Tibial nerve (tissue), 3 donors: Measurements from ENCODE around the genes ALDH7A1, MEGF10 and ISOC1.

- PRO-cap: no peak
- RAMPAGE, long total RNA, 3 experiments: start-site peak on the plus strand in 2 of 3 experiments, at chr5:126438175-126438859 at its widest, 6 to 10 reads per replicate
These were observed 15.0 kb downstream of the GRAMD2B start for GRCh38 chr5:126437946-126438914.

GRCh38 chr5:126462177-126462572, 39.0 kb downstream of the GRAMD2B start:
- PRO-cap: no peak
- RAMPAGE, long total RNA, 3 experiments: no peak in any of the 3 experiments

DNA sequence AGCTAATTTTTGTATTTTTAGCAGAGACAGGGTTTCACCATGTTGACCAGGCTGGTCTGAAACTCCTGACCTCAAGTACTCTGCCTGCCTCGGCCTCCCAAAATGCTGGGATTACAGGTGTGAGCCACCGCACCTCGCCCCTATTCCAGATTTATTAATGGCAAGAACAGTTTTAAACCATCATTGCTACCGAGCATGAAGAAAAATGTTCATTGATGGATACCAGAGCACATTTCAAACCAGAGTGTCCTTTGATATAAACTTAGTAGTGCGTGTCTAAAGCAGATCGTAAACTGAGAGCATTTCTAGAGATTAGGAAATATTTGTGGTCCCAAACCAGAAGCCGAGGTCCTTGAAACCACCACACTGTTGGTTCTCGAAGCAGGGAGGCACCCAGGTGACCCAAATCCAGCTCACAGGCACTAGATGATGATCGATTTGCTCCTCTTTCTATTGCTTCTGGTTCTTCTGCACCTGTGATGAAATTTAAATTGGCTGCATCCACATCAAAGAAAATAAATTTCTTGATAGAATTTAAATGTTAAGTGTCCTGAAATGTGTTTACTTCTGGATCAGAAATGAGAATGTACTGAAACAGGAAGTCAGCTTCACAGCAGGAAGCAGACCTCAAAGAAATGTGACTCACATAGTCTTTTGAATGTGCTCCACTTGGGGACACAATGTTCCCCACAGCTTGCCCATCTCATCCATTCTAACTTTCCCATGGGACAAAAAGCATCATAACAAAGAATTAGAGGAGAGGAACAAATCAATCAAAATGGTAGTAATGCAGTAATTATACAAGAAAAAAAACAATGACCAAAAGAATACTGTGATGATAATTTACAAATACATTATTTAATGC, 85.5 kb downstream of the GRAMD2B start:
- PRO-cap: no peak
- RAMPAGE, long total RNA, 3 experiments: no peak in any of the 3 experiments

GRCh38 chr5:126587558-126587990, 7.4 kb downstream of the ALDH7A1 start:
- PRO-cap: no peak
- RAMPAGE, long total RNA, 3 experiments: no peak in any of the 3 experiments

DNA sequence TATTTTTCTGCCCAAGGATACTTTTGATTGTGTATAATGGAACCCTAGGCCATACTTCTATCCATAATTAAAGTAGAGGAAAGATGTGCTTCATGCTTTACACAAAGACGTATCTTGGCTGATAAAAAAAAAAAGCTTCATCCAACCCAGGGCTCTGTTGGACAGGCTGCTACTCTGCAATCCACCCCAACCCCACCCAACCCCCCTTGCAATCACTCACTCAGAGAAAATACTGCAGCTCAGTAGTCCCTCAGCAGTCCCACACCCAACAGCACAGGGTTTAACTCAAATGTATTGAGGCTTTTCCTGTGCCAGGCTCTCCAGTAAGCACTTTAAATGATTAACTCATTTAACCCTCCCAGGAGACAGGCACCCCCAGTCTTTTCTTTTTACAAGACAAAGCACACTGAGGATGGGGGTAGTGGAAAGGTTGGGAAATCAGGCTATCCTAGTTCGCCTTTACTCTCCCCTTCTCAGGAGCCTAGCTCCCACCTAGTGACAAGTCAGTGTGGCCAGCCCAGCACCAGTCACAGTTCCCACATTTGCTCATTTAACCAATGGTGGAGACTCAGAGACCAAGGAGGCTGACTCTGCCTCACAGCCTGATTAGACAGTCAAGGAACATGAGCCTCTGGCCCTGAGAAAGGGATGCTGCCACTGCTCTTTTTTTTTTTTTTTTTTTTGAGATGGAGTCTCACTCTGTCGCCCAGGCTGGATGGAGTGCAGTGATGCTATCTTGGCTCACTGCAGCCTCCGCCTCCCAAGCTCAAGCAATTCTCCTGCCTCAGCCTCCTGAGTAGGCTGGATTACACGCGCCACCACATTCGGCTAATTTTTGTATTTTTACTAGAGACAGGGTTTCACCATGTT, 3.5 kb downstream of the ALDH7A1 start:
- PRO-cap: no peak
- RAMPAGE, long total RNA, 3 experiments: no peak in any of the 3 experiments

DNA sequence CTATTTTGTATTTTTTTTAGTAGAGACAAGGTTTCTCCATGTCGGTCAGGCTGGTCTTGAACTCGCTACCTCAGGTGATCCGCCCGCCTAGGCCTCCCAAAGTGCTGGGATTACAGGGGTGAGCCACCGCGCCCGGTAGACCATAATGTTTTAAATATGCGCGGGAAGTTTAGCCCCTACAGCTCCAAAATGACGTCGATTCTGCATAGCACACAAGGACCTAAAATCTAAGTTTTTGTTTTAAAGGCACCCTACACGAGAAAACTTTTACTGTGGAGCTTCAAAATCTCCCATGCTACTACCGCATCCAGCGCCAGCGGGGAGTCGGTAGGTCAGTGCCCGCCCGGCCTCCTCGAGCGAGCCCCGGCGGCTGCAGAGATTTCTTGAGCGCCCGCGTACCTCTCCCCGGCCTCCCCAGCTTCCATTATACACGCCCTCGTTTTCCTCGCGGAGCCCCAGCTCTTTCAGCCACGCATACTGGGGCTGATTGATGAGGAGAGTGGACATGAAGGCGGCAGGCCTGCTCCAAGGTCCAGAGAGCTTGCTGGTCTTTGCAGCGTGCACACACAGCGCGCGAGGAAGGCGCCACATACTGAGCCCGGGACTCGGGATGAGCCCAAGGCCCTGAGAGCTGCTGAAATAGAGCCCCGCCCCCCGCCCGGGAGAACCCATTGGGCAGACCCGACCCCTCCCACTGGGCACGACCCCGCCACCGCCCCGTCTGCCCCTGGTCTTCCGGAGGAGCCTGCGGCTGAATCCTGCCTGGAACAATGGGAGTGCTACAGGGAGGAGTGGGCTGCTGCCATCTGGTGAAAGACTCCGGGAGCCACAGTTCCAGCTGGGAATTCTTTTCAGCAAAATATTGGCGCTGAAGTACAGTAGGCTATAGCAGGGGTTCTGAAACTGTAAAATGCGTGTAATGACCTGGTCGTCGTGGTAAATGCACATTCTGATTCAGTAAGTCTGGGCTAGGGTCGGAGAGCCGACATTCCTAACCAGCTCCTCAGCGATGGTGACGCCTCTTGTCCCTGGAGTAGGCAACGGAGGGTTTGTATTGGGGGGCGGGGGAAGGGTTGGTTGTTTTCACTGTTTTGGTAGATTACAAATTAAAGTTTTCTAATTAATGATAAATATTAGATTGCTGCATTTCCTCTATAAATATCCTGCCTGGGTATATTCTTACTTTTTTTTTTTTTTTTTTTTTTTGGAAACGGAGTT, at the start of gene ALDH7A1:
Gene ALDH7A1, minus strand, starts transcription at position 612 of the 1,218 bp plus-strand sequence.
- PRO-cap: bidirectional peak, plus-strand start at position 763 of the sequence, minus-strand start at position 612 of the sequence
- RAMPAGE, long total RNA, 3 experiments: start-site peak on the minus strand in 3 of 3 experiments, centred at positions 581 to 618 of the sequence, 26 to 84 reads per replicate

GRCh38 chr5:126851840-126852640, 75.1 kb downstream of the LMNB1 start:
- PRO-cap: no peak
- RAMPAGE, long total RNA, 3 experiments: no peak in any of the 3 experiments

DNA sequence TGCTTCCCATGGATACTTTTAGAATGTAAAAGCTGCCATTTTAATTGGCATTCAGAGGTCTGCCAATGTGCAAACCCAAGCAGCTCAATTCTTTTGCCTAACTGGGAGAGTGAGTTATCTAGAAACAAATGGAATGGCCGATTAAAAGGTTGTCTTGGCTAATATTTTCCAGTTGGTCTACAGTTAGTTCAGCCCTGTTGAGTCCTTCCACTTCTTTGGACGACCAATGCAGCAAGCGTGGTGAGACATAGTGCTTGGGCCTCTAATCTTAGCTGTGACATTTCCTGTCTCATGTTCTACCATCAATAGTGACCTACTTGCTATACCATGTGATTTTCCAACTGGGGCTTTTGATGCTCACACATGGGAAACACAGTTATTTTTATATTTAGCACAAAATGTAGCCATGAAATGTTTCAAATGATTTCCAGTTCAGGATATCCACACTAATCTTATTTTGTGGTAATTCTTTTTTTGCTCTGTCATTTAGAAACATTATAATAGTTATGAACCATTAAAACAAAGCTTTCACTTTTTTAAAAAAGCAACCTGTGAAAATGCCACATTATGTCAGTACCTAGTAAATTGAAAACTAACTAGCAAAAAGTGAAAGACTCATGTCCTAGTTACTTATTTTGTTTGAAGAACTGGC, 18.4 kb downstream of the MARCHF3 start:
- PRO-cap: no peak
- RAMPAGE, long total RNA, 3 experiments: no peak in any of the 3 experiments

DNA sequence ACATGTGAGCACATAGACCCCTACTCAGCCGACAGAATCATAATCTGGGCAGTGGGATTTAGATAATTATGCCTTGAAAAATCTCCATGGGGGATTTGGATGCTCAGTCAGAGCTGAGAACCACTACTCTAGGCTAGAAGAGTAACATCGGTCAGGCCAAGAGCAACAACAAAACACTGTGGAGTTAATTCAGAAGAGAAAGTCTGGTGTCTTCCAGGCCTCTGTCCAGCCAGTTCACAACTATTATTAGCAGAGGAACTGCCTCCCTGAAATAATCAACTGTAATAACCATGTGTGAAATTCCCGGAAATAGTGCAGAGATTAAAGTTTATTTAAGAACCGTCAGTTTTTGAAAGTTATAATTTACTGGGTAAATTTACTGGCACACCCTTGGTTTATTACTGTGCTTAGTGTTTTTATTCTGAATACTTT, 8.2 kb upstream of the MARCHF3 start:
- PRO-cap: no peak
- RAMPAGE, long total RNA, 3 experiments: no peak in any of the 3 experiments

GRCh38 chr5:127290451-127290965, at the start of gene MEGF10:
Gene MEGF10, plus strand, starts transcription at chr5:127290796.
- PRO-cap: unidirectional peak, plus-strand start at chr5:127290846
- RAMPAGE, long total RNA, 3 experiments: start-site peak on the plus strand in 2 of 3 experiments, at chr5:127290816-127290844 at its widest, 9 to 30 reads per replicate

DNA sequence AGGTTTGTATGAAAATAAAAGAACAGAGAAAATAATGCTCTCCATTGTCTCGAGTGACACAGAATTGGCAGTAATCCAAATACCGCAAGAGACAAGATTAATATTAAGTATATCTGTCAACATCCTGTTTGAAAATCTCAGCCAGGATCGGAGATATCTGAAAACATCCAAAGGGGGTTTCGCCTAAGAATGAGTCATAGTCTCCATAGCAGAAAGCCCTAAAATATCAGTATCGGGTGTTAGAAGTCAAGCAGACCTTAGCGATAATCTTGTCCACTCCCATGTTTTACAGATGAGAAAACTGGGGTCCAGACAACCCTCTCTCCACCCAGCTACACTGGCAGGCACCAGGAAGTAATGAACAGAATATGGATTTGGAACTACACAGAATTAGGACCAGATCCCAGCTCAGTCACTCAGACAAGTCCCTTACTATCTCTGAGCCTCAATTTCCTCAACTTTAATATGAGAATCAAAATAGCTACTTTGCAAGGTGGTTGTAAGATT, 189.7 kb downstream of the CCDC192 start:
- PRO-cap: no peak
- RAMPAGE, long total RNA, 3 experiments: no peak in any of the 3 experiments

GRCh38 chr5:128017503-128018182, 65.9 kb upstream of the SLC12A2 start:
- PRO-cap: no peak
- RAMPAGE, long total RNA, 3 experiments: start-site peak on the minus strand in 1 of 3 experiments, at chr5:128017626-128017805 at its widest, 10 reads per replicate

- PRO-cap: no peak
- RAMPAGE, long total RNA, 3 experiments: no peak in any of the 3 experiments
These were observed 4.2 kb upstream of the SLC12A2 start for GRCh38 chr5:128079370-128079805.

DNA sequence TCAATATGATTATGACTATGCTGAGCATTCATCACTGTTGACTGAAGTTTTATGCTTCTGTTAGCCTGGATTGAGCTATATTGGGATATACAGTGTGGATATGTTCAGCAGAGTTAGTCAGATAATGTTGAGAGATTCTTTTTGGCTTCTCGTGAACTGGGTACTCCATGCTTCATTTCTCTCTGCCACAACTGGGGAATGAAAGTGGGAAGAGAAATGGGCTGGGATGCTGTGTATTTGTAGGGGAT, 32.3 kb downstream of the SLC12A2 start:
- PRO-cap: no peak
- RAMPAGE, long total RNA, 3 experiments: no peak in any of the 3 experiments

DNA sequence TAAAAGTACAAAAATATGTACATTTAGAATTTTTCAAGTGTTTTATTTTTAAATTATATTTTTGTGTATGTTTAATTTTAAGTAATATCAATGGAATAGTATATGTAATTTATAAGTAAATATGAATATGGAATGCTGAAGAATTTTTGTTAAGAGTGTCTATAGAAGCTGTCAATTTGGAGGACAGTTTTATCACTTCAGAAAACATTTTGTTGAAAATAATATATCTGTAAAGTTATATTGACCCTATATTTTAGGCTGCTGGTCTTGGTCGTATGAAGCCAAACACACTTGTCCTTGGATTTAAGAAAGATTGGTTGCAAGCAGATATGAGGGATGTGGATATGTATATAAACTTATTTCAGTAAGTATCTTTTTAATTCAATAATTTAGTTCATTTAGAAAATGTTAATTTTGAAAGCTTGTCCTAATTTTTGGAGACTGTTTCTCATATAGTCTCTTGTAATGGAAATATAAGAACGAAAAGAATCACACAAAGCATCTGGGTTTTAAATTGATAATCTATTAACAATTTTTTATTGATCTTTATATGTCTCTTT, 84.0 kb downstream of the SLC12A2 start:
- PRO-cap: no peak
- RAMPAGE, long total RNA, 3 experiments: start-site peak on the plus strand in 1 of 3 experiments, centred at position 256 of the sequence, 14 reads per replicate

DNA sequence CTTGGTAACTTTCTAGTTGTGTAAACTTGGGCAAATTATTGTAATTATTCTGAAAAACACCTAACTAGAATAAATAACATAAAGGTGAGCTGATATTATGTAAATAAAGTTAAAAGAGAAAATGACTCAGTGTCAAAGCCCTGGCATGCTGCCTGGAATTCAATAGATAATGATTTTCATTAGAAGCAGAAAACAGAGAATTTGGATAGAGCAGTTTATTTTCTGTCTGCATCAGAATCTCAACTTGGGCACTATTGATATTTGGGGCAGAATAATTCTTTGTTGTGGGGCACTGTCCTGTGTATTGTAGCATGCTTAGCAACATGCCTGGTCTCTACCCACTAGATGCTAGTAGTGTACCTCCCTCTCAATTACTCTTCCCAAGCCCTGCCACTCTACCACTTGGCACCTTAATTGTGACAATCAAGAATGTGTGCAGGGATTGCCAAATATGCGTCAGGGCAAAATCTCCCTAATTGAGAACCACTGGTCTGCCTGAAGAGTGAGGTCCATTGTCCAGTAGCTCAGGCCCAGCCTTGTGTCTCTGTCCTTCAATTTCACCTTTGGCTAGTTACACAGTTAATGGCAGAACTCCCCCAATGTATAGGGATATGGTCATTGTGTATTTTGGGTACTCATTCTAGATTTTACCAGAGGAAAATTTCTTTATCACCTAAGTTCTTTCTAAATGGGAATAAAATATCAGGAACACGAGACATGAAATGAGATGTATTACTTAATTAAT, 44.5 kb upstream of the SLC27A6 start:
- PRO-cap: no peak
- RAMPAGE, long total RNA, 3 experiments: no peak in any of the 3 experiments

GRCh38 chr5:129094638-129095724, at the start of gene ISOC1:
Gene ISOC1, plus strand, starts transcription at chr5:129094749.
- PRO-cap: bidirectional peak, plus-strand start at chr5:129094751, minus-strand start at chr5:129094592
- RAMPAGE, long total RNA, 3 experiments: start-site peak on the plus strand in 2 of 3 experiments, at chr5:129094722-129094760 at its widest, 130 to 155 reads per replicate

- PRO-cap: no peak
- RAMPAGE, long total RNA, 3 experiments: no peak in any of the 3 experiments
These were observed 1.1 kb downstream of the ADAMTS19 start for GRCh38 chr5:129460890-129461825.

DNA sequence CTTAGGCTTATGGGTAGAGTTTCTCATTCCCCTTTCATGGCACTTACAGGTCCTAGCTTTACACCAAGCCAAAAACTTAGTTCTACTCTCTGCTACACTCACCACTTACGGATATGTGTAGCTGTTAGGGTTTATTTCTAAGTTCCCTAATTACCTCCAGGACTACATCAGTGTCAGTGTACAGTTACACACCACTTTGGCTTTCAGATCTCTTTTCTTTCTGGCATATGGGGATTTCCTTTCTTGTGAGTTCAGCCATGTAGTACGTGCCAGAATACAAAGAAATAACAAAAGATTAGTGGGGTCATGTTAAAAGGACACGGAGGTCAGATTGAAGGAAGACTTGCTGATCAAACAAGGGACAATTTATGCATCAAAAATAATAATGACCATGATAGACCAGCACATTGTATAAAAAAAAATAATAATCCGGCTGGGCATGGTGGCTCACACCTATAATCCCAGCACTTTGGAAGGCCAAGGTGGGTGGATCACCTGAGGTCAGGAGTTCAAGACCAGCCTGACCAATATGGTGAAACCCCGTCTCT, 41.8 kb downstream of the LYRM7 start:
- PRO-cap: no peak
- RAMPAGE, long total RNA, 3 experiments: no peak in any of the 3 experiments

DNA sequence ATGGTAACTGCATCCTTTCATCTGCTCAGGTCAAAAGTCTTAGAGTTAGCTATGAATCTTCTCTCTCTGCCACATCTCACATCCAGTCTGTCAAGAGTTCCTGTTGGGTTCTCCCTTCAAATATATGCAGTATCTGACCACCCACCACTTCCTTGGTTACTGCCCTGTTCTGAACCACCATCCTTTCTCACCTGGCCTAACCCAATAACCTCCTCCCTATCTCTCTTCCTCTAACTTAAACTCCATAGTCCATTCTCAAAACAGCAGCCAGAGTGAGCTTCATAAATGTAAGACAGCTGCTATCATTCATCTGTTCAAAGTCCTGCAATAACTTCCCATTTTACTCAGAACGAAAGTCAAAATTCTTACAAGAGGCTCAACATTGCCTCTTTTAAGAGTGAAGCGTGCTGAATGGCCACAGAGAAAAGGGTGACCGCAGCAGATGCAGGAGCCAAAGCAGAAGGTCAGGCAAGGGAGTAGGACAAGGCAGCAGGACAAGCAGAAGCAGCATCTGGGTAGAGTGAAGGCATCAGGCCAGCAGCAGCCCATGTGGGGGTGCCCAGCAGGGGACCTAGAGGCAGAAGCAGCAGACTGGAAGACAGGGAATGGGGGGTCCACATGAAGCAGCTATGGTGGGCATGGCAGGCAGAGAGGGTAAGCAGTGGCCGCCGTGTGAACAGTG, 39.3 kb upstream of the CDC42SE2 start:
- PRO-cap: no peak
- RAMPAGE, long total RNA, 3 experiments: no peak in any of the 3 experiments